NCI-H460 (cell line): ENCODE measurements around a stretch of chr1.

DNA sequence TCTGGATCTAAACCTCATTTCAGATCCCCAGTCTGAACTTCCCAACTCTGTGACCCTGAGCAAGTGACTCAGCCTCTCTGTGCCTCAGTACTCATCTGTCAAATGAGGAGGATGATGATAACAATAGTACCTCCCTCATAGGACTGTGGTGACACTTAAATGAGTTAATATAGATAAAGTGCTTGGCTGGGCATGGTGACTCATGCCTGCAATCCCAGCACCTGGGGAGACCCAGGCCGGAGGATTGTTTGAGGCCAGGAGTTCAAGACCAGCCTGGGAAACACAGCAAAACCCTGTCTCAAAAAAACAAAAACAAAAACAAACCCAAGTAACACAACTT lies 4.8 kb upstream of the ECE1 start:
RAMPAGE:
- cytosol, long total RNA = no peak
- long total RNA = no peak
- nucleus, long total RNA = no peak

DNA sequence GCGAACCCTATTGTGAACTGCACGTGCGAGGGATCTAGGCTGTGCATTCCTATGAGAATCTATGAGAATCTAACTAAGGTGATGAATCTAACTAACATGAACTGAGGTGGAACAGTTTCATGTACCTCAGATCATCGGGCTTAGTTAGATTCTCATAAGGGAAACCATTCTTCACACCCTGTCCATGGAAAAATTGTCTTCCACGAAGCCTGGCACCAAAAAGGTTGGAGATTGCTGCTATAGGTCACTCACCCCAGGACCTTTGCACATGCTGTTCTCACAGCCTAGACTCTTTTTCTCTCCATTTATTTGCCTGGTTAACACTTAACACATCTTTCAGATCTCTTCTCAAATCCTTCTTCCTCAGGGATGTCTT lies 37.6 kb upstream of the ECE1 start:
RAMPAGE:
- cytosol, long total RNA = no peak
- long total RNA = no peak
- nucleus, long total RNA = no peak

DNA sequence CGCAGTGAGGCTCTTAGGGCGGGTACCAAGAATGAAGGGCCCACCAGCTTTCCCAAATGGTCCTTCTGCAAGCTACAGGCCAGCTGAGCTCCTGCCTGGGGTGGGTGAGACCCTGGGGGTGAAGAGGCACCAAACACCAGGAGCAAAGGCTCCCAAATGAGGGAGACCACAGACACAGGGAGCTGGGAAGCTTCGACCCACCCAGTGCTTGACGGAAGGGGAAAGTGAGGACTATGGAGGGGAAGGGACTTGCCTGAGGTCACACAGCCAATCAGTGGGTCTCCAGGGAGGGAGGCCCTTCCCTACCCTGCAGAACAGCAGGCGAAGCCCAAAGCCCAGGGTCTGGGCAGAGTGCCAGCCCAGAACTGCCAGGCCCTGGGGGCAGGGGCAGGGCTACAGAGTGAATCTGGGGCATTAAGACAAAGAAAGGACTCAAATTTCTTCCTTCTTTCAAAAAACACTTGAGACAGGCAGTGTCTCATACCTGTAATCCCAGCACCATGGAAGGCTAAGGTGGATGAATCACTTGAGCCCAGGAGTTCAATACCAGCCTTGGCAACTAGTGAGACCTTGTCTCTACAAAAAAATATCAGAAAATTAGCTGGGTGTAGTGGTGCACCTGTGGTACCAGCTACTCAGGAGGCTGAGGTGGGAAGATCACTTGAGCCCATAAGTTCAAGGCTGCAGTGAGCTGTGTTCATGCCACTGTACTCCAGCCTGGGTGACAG lies 45.5 kb upstream of the ECE1 start:
RAMPAGE:
- cytosol, long total RNA = no peak
- long total RNA = no peak
- nucleus, long total RNA = no peak

DNA sequence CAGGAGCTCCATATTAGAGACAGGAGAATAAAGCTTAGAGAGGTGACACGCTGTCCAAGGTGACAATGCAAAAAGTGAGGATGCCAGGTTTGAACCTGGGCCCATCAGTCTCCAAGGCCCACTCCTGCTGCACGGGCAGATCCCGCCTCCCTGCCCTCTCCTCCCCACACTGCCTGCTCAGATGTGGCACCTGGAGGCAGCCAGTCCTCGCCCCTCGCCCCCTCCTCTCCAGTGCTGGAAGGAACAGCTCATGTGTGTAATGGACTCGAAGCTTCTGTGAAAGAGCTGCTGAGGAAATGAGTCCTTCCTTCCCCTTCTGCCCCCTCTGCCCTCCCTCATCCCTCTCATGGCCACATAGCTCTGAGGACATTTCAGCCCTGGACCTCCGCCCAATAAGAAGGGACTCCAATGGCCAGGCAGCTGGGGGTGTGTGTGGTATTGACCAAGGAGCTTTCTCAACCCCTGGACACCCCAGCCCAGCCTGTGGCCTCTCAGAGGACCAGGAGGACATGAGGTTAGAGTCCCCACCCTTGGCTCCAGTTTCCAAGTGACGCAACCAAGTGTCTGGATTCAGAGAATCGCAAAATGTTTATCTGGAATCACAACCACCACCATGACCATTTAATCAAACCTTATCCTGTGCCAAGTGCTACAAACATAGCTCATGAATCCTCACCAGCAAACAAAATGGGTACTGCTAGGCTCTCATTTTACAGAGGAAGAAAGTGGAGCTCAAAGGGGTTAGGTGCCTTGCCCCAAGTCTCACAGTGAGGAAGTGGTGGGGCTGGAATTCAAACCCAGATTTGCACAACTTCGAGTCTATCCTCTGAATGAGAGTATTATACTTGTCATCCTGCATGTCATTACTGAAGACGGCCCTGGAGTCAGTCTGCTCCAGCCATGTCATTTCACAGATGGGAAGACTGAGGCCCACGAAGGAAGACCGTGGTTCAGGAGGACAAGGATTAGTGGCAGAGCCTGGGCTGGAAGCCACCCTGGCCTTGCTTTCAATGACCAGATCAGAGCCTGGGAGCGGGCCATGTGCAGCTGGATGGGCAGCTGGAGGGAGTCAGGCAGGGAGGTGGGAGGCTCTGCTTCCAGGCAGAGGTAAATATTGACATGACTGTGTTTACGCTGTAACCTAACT lies 47.8 kb upstream of the ECE1 start:
RAMPAGE:
- cytosol, long total RNA = no peak
- long total RNA = no peak
- nucleus, long total RNA = no peak

RAMPAGE:
- cytosol, long total RNA = no peak
- long total RNA = no peak
- nucleus, long total RNA = no peak
These were observed 50.1 kb upstream of the ECE1 start for GRCh38 chr1:21340171-21340883.

DNA sequence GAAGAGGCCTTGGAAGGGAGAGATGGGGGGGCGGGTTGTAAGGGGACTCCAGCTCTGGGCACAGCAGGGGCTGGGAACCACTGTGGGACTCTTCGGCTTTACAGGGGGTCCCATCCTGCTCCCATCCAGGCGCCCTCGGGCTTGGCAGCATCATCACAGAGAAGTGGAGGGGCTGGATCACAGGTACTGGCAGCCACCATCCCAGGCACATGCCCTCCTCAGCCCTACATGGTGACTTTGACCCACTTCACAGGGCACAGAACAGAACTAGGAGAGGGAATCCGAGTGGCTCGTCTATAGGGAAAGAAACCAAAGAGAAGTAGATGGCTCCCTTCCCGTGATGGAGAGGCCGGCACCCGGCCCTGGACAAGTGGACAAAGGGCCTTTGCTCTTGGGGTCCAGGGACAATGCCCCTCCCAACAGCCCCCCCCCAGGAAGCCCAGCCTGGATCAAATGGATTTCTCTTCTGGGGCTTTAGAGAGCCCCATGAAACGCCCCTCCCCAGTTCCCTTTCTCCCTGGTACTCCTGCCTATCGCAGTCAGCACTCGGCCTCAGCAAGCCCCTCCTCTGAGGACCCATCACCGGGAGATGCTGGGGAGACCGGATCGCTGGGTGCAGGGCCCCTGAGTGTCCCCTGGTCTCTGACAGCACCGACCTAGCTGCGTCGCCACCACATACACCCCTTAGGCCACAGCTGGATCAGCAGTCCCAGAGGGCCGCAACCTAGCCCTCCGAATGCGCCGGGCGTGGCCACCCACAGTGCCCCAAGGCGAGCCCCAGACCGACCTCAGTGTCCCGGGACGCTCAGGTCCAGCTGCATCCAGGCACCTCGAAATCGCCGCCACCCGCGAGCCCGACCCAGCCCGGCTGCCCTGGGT lies 54.1 kb upstream of the ECE1 start:
RAMPAGE:
- cytosol, long total RNA = no peak
- long total RNA = no peak
- nucleus, long total RNA = no peak

GRCh38 chr1:21508476-21509334 lies 518 bp upstream of the ALPL start:
RAMPAGE:
- cytosol, long total RNA = no peak
- long total RNA = no peak
- nucleus, long total RNA = no peak

DNA sequence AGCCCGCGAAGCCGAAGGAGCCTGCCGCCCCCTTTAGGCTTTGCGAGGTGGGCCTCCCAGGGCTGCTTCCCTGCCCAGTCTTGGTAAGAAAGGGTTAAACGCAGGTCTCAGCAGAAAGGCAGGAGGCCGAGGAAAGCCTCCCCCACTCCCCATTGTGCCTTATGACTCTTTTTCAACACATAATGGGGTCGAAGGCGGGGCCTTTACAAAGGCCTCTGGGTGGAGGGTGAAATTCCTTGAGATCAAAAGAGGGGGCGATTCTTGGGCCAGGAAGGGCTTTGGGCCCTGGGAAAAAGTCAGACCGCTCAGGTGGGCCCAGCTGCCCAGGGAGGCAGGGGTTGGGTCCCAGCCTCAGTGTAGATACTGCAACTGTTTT lies 904 bp downstream of the ALPL start:
RAMPAGE:
- cytosol, long total RNA = no peak
- long total RNA = no peak
- nucleus, long total RNA = no peak

DNA sequence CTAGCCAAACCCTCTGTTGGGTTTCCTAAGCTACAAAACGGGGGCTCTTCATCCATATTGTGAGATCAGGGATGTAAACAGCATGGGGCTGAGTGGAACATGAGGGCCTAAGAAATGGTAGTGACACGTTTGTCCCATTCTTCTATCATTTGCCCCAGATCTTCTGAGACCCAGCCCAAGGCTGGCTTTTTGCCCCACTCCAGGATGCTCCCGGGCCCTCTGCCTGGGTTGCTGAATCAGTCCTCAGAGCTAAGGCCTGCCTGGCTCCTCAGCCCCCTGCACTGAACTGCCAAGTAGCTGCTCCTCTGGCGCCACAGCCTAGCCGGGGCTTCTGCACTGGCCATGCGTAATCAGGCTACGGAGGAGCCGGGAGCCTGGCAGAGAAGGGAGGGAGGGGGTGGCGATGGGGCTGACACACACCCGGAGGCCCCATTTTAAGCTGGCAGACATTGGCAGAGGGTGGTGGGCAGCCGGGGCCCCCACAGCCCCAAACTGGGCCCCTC lies 38.5 kb downstream of the ALPL start:
RAMPAGE:
- cytosol, long total RNA = no peak
- long total RNA = no peak
- nucleus, long total RNA = no peak

GRCh38 chr1:21620305-21621010 lies 48.7 kb downstream of the RAP1GAP start:
RAMPAGE:
- cytosol, long total RNA = no peak
- long total RNA = no peak
- nucleus, long total RNA = no peak

RAMPAGE:
- cytosol, long total RNA = no peak
- long total RNA = no peak
- nucleus, long total RNA = no peak
These were observed 8.4 kb upstream of the USP48 start for GRCh38 chr1:21791357-21791645.

GRCh38 chr1:21869569-21870203 lies 57.6 kb downstream of the LDLRAD2 start:
RAMPAGE:
- cytosol, long total RNA = no peak
- long total RNA = no peak
- nucleus, long total RNA = no peak

DNA sequence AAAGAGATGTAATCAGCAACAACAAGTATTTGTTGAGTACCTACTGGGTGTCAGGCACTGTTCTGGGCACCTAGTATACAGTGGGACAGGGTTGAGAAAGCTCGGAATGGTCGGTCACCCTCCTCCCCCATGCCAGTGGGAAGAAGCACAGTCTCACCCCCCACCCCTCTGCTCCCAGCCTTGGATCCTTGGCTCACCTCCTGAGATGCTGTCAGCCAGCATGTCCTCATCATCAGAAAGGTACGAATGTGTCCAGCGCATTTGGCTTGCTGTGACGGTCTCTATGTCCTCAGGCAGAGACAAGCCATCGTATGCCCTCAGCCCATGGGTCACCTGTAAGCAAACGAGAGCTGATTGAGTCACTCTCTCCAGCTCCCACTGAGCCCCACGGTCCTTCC lies 41.1 kb downstream of the HSPG2 start:
RAMPAGE:
- cytosol, long total RNA = no peak
- long total RNA = no peak
- nucleus, long total RNA = no peak

DNA sequence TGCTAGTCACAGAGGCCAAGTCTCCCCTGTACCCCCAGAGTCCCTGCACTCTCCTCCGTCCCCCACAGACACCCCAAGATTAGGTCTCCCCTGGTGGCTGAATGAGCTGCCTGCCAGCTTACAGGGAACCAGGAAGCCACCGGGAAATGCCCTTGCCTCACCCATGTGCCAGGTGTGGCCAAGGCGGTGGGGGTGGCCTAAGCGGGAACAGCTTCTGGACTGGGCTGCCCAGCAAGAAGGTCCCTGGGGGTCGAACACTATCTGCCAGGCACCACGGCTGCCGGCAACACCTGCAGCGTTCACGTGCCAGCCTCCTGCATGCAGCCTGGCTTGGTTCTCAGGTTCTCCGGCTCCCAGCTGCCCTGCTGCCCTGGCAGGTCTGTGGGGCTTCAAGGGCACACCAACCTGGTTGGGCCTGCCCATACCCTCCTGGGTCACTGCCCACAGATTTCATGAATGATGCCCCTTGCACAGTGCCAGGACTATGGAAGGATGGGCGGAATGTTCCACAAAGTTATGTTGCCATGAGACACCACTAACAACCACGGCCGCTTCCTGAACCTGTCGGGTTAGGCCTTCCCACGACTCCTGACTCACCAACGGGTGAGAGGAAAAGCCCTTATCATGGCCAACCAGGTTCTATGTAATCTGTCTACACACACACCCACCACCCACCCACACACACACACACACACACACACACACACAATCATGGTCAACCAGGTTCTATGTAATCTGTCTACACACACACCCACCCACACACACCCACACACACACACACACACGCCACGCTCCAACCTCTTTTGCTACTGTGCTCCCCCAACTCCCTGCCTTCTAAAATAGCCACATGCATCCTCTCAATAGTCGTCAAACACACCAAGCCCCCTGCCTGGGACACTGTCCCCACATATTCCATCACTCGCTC lies 32.4 kb downstream of the HSPG2 start:
RAMPAGE:
- cytosol, long total RNA = no peak
- long total RNA = no peak
- nucleus, long total RNA = no peak

DNA sequence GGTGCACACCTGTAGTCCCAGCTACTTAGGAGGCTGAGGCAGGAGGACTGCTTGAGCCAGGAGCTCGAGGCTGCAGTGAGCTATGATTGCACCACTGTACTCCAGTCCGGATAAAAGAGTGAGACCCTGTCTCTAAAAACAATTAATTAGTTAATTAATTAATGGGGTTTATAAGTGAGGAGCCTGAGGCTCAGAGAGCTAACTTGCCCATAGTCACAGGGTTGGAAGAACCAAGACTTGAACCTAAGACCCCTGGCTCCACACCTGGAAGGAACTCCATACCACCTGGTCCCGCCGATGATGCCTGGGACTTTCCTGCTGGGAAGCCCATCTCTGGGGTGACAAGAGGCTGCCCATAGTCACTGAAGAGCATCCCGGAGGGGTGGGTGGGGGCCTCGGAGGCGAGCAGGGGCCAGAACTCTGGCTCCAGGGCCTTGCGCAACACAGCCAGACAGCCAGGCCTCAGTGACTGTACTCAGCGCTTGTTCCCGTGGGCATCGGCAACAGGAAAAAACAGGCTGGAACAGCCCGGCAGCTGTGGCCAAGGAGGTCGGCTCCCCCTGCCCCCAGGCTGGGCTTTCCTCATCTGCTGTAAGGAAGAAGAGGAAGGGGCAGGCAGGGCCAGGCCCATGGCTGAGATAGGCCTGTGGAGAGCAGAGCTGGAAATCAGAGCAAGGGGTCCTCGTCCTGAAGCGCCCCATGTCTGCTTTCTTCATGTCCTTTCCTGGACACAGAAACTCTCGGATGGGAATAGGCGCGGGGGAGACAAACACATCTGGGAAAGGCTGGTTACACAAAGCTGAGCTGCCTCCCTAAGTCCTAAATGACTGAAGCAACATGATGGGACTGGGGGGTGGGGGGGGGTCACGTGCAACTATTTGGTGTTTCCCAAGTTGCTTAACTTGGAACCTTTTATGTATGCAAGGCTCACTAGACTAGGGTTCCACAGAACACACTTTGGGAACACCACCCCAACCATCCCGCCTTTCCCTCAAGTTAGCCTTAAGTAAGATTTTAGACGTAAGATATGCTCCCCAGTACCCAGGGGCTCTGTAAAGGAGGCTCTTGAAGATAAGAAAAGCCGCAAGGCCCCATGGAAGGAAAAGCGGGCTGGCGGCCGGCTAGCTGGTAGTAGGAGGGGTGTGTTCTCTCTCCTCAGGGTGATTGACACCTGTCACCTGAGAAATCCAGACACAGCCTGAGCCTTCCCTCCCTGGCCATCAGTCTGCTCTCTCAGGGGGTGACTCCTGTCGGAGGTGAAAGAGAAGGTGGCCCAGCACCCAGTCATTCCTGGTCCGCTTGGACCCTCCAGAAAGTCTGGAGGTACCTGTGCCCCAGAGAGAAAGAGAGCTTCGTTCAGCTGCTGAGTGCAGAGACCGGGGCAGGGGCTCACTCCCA lies 30.7 kb downstream of the HSPG2 start:
RAMPAGE:
- cytosol, long total RNA = no peak
- long total RNA = no peak
- nucleus, long total RNA = no peak

RAMPAGE:
- cytosol, long total RNA = no peak
- long total RNA = no peak
- nucleus, long total RNA = no peak
These were observed 27.3 kb downstream of the HSPG2 start for GRCh38 chr1:21909490-21910492.

DNA sequence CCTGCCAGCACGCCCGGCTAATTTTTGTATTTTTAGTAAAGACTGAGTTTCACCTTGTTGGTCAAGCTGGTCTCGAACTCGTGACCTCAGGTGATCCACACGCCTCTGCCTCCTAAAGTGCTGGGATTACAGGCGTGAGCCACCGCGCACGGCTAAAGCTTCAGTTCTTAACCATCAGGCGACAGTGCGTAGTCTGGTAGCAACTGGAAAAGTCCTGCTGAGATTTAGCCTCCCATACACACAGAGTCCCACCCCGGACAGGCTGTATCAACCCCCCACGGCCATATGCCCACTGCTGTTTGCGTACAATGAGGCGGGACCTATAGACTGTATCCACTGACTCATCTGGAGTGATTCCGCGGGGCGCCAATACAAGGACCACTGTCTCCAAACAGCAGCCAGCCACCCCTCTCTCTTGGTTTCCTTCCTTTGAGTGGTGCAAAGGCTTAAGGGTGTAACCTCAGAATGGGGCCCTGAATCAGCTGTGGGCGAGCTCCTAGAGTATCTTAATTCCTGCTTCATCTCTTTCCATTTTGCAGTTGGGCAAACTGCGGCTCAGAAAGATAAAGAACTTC lies 23.4 kb downstream of the CELA3A start:
RAMPAGE:
- cytosol, long total RNA = no peak
- long total RNA = no peak
- nucleus, long total RNA = no peak

DNA sequence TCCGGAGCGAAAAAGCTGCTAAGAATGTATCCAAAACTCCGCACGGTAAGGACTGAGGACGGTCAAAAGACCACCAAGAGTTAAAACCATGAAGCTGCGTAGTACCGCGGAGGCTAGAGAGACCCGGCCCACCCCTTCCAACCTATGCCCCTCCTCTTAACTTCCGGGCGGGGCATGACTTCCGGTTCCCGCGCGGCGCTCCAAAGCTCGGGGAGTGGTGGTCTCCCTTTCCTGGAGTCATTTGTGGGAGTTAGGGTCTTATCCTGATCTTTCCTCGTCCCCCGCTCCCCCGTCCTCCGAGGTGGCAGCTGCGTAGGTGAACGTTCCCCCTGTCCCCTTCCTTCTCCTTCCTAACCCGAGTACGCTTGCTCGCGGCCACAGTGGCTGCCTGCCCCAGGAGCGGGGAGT lies 23.9 kb downstream of the CELA3A start:
RAMPAGE:
- cytosol, long total RNA = start-site peak on the plus strand centred at position 173 of the sequence, 28 bp wide, 24 and 16 reads in 2 replicates
- long total RNA = no peak
- nucleus, long total RNA = no peak

RAMPAGE:
- cytosol, long total RNA = no peak
- long total RNA = no peak
- nucleus, long total RNA = no peak
These were observed 16.1 kb downstream of the CDC42 start for GRCh38 chr1:22068465-22069084.

GRCh38 chr1:22097537-22098866 lies 44.9 kb downstream of the WNT4 start:
RAMPAGE:
- cytosol, long total RNA = no peak
- long total RNA = no peak
- nucleus, long total RNA = no peak